Caco-2 (cell line): ENCODE measurements around the genes GCGR, NOTUM, RAC3, DCXR and SLC16A3.

GRCh38 chr17:81803674-81804270 lies at the start of gene GCGR:
Gene GCGR, plus strand, starts transcription at chr17:81804150.
- PRO-cap: no peak
- RRBS: 12% methylated on average over 43 of the region's 80 CpGs

DNA sequence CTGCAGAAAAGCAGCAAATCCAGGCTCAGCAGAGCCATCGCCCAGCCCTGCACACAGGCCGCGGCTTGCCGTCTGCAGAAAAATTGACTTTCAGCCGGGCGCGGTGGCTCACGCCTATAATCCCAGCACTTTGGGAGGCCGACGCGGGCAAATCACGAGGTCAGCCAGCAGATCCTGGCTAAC lies 7.1 kb upstream of the PPP1R27 start:
- PRO-cap: no peak
- RRBS: no CpG with 5 or more reads among the region's 12 CpGs

- PRO-cap: no peak
- RRBS: no CpG with 5 or more reads among the region's 40 CpGs
Observed at GRCh38 chr17:81899598-81900773, 2.1 kb upstream of the NPB start.

- PRO-cap: bidirectional peak, plus-strand start at chr17:81961485, minus-strand start at chr17:81961187
- RRBS: 10% methylated on average over 73 of the region's 118 CpGs
Observed at GRCh38 chr17:81960886-81961647, at the start of gene NOTUM. Gene NOTUM, minus strand, starts transcription at chr17:81961187.

- PRO-cap: no peak
- RRBS: 97% methylated on average over 18 of the region's 47 CpGs
Observed at GRCh38 chr17:81961705-81962112, 722 bp upstream of the NOTUM start.

GRCh38 chr17:81982329-81982931 lies 5.0 kb downstream of the ASPSCR1 start:
- PRO-cap: no peak
- RRBS: no CpG with 5 or more reads among the region's 10 CpGs

DNA sequence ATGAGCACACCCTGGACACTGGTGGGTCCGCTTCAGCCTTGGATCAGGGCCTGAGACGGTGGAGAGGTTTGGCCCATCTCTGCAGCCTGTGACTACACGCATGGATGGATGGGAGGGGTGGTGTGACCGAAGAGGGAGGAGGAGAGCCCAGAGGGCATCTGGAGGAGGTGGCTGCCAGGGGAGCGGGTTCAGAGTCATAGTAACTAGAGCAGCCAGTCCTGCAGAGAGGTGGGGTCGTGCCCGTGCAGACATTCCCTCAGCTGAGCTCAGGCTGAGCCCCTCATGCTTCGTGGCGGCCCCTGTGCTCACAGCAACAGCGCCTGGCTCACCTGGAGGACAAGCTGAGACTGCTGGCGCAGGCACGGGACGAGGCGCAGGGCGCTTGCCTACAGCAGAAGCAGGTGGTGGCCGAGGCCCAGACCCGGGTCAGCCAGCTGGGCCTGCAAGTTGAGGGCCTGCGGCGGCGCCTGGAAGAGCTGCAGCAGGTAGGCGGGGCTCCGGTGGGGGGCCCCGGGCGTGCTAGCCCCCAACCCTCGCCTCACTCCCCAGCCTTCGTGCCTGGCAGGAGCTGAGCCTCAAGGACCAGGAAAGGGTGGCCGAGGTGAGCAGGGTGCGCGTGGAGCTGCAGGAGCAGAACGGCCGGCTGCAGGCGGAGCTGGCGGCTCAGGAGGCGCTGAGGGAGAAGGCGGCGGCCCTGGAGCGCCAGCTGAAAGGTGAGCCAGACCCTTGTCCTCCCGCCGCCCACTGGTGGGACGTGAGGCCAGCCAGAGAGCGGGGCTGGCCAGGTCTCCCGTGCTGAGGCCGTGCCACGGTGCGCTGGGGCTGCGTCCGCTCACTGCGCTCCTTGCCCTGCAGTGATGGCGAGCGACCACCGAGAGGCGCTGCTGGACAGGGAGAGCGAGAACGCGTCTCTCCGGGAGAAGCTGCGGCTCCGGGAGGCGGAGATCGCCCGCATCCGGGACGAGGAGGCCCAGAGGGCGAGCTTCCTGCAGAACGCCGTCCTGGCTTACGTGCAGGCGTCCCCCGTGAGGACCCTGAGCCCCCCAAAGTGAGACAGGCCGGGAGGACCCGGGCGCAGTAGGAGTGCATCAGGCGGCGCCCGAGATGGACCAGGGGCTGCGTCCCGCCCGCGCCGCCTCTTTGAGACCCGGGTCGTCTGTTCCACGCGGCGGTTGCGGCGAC lies 1.3 kb upstream of the RAC3 start:
- PRO-cap: unidirectional peak, plus-strand start at position 954 of the sequence
- RRBS: 17% methylated on average over 25 of the region's 87 CpGs

DNA sequence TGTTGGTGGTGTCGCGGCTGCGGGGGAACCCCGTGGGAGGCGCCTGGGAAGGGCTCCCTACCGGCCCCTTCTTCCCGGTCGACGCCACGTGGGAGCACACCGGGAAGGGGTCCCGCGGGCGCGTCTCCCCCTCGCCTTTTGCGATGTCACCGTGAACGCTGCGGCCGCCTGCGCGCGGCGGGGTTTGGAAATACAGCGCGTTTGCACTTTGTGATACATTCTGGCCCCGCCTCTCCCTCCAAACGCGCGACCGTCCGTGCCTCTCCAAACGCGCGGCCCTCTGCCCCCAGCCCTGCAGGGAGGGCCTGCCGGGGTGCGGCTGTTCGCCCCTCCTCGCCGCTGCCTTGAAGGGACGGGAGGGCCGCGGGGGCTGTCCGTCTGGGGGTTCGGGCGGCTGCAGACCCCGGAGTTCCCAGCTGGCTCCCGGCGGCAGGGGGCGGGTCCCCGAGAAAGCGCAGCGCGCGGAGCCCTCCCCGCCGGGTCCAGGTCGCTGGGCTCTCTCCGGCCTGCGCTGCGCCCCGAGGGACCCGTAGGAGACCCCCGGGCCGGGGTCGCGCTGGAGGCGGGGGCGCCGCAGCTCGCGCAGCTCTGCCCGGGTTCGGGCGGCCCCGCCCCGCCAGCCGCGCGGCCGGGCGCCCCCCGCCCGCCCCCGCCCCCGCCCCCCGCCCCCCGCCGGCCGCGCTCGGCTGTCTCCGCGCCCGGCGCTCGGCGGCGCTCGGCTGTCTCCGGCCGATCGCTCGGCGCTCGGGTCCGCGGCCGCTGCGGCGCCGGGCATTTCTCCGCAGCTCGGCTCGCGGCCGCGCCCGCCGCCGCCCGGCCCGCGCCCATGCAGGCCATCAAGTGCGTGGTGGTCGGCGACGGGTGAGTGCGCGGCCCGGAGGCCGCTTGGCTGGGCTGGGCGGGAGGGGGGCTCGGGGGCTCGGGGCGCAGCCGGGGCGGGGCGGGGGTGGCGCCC lies at the start of gene RAC3:
TSS of gene RAC3 (plus strand) at position 743 of the 955 bp plus-strand sequence.
- PRO-cap: bidirectional peak, plus-strand start at position 241 of the sequence, minus-strand start at position 186 of the sequence; bidirectional peak, plus-strand start at position 775 of the sequence, minus-strand start at position 607 of the sequence; bidirectional peak, plus-strand start at position 839 of the sequence, minus-strand start at position 842 of the sequence
- RRBS: 2% methylated on average over 88 of the region's 141 CpGs

GRCh38 chr17:82037162-82038237 lies at the start of gene DCXR:
Gene DCXR, minus strand, starts transcription at chr17:82037697.
- PRO-cap: bidirectional peak, plus-strand start at chr17:82037468, minus-strand start at chr17:82037307; bidirectional peak, plus-strand start at chr17:82037911, minus-strand start at chr17:82037697
- RRBS: 2% methylated on average over 32 of the region's 99 CpGs

DNA sequence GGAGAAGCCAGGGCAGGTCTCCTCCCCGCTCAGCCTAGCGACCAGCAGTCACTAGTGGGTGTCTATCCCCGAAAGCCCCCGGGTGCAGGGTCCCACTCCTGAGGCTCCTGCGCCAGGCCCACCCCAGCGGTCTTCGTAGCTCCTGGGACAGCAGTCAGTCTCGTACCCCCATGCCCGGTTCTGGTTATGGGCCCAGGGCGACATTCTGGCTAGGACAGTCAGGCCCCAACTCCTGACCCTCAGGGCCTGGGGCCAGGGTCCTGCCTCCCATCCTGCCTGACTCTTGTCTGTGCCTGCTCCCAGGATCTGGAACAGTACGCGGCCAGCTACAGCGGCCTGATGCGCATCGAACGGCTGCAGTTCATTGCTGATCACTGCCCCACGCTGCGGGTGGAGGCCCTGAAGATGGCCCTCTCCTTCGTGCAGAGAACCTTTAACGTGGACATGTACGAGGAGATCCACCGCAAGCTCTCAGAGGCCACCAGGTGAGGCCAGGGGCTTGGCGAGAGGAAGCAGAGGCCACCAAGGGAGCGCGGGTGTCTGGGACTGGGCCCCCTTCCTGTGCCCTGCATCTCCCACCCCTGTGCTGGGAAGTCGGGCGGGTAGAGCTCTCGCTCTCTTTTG lies 2.0 kb downstream of the GPS1 start:
- PRO-cap: no peak
- RRBS: 97% methylated on average over 4 of the region's 28 CpGs

GRCh38 chr17:82090146-82090785 lies 7.8 kb downstream of the FASN start:
- PRO-cap: no peak
- RRBS: 95% methylated on average over 4 of the region's 28 CpGs

DNA sequence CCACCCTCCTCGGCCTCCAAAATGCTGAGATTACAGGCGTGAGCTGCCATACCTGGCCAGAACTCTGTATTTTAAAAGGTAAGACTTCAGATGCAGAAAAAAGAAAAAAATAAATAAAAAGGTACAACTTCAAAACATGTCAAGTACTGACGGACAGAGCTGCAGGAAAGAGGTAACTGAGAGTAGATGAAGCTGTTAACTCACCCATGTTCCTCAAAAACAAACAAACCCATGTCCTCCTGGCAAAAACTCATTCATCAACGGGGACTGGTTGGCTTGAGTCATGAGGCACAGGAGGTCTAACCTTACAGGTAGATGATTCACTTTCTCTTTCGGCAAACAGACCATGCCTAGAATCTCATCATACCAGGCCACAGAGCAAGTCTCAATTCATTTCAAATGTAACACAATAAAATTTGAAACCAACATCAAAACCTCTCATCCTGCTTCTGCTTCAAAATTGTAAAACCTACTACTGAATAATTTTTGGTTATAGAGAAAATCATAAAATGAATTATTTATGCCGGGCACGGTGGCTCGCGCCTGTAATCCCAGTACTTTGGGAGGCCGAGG lies 12.3 kb upstream of the FASN start:
- PRO-cap: no peak
- RRBS: no CpG with 5 or more reads among the region's 10 CpGs

GRCh38 chr17:82126510-82127535 lies 28.8 kb upstream of the FASN start:
- PRO-cap: no peak
- RRBS: 80% methylated on average over 11 of the region's 47 CpGs

- PRO-cap: no peak
- RRBS: 77% methylated on average over 5 of the region's 39 CpGs
Observed at GRCh38 chr17:82217117-82218324, 4.9 kb upstream of the CCDC57 start.

DNA sequence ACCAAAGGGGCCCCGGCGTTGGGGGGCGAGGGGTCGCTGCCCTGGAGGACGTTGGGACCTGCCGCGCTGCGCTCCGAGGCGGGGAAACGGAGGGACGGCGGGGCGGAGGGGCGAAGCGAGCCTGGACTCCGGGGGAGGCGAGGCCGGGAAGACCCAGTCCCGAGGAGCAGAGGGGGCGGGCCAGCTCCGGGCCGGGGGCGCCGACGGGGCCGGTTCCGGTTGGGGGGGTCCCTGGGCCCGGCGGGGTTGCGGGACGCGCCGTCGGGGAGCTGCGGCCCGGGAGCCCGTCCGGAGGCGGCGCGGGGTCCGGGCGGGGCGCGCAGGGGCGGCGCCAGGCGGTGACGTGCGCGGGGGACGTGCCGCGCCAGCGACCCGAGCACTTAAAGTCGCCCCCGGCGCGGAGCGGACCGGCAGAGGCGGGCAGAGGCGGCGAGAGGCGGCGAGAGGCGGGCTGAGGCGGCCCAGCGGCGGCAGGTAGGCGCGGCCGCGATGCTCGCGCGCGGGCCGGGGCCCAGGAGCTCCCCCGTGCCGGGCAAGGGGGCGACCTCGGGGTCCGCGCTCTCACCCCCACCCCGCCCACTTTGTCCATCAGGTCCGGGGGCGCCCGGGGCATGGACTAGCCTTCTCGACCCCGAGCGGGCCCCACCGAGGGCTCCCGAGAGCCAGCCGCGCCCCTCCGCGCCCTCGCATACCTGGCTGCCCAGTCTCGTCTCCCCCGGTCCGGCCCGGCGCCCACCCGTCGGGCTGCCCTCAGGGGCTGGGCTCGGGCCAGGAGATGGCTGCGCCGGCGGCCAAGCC lies at the start of gene SLC16A3:
TSS of gene SLC16A3 (plus strand) at position 410 of the 798 bp plus-strand sequence.
- PRO-cap: bidirectional peak, plus-strand start at position 413 of the sequence, minus-strand start at position 288 of the sequence
- RRBS: 11% methylated on average over 72 of the region's 112 CpGs

DNA sequence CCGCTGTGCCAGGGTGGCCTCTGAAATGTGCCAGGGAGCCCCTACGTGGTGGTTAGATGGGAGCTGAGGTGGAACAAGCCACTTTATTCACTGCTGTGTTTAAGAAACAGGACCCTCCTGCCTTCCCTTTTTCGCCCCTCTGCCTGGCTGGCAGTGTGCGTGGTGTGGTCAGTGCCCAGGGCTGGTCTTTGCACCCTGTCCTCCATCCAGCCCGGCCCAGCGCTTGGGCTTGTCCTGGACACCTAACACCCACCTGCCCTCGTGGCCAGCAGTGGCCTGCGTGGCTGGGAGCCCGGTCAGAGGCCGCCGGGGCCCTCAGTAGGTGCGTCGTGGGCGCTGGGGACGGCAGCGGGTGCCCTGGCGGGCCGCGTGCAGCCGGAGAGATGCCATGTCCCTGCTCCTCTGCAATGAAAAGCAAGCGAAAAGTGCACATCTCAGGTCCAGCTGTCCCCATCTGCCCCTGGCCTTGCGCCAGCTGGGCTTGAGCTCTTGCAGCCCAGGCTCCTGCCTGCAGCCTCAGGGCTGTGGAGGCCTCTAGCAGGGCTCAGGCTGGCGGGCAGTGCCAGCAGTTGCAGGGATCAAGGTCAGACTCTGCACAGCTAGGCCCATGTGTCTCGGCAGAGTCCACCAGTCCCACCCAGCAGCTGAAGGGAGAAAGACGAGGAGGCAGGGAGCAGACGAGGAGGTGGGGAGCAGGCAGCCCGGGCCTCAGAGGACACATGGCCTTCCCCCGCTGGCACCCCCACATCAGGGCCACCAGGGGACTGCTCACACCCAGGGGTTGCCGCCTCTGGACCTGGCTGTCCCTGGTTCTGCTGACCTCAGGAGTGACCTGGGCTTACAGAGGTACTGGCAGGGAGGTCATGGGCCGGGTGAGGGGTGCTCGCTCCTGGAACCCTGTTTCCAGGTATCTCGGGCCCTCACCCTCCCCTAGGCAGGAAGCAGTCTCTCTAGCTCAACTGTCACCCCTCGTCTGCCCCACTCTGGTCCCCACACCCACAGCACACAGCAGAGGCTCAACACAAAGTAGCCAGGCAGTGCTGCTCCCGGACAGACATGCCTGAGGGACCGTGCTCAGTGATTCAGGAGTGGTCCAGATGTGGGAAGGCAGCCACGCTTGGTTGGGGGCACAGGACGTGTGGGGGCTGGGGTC lies 11.2 kb downstream of the SLC16A3 start:
- PRO-cap: no peak
- RRBS: 87% methylated on average over 17 of the region's 37 CpGs

GRCh38 chr17:82245164-82245537 lies 16.3 kb downstream of the SLC16A3 start:
- PRO-cap: no peak
- RRBS: no CpG with 5 or more reads among the region's 23 CpGs

- PRO-cap: no peak
- RRBS: 80% methylated on average over 3 of the region's 12 CpGs
Observed at GRCh38 chr17:82301140-82301569, 16.3 kb downstream of the CD7 start.

GRCh38 chr17:82309851-82310511 lies 7.4 kb downstream of the CD7 start:
- PRO-cap: bidirectional peak, plus-strand start at chr17:82310216, minus-strand start at chr17:82310097
- RRBS: 58% methylated on average over 5 of the region's 18 CpGs

DNA sequence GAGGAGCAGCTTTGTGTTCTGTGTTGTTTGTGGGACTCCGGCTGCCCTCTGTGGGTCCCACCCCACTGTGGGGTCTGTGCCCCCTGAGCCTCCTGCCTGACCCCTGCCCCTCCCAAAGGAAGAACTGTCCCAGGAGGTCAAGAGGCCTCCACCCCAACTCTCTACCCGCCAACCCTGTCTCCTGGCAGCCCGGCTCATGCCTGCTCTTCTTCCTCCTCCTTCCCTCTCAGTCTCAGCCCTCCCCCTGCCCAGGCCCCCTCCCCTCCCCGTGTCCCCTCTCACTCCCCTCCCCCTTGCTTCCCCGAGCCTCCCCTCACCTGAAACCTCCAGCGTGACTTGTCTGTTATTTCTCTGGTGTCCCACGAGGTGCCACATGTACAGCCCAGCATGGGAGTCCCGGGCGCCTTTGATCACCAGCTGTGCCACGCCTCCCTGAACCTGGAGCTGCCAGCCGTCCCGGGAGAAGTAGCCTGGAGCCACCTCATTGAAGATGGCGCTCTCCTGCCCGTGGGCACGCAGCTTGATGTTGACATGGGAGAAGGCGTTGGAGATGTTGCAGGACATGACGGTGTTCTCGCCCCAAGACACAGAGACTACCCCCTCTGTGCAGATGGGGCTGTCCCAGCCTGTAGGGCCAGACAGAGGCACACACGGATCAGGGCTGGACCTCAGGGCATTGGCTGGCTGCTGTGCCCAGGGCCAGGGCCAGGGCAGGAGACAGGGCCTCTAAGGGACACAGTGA lies 7.0 kb upstream of the CD7 start:
- PRO-cap: no peak
- RRBS: 95% methylated on average over 5 of the region's 19 CpGs